Right cardiac atrium (tissue), 1 donor: ENCODE measurements around the genes RABAC1 and CNFN.

- PRO-cap = no peak
Measured at GRCh38 chr19:41422779-41423211, 4.4 kb downstream of the B3GNT8 start.

- PRO-cap = no peak
Measured at GRCh38 chr19:41649651-41650287, 22.9 kb upstream of the CEACAM4 start.

DNA sequence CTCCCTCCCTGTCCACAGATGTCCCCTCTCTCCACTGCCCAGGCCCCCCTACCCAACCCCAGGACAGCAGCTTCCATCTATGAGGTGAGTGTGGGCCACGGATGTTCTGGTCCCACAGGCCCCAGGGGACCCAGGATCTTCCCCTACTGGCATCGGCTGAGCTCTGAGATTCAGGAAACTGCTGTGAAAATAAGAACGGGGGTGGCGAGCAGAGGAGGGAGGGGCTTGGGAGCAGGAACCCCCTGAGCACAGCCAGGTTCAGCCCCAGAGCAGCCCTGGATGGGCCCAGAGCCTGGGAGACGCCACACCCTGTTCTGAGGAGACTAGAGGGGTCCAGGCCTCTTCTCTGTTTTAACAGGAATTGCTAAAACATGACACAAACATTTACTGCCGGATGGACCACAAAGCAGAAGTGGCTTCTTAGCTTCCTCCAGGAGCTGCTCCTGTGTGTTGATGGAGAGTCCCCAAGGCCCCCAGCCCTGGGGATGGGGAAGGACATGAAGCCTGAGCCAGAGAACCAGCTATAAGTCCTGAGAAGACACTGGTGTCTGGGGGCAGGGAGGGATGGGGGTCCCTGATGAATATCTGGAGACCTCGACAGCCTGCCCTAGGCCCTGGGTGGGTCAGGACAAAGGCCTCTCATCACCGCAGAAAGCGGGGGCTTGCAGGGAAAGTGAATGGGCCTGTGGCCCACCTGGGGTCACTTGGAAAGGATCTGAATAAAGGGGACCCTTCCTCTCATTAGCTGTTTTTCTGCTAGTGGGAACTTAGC, 14.6 kb downstream of the CEACAM3 start:
- PRO-cap = no peak

DNA sequence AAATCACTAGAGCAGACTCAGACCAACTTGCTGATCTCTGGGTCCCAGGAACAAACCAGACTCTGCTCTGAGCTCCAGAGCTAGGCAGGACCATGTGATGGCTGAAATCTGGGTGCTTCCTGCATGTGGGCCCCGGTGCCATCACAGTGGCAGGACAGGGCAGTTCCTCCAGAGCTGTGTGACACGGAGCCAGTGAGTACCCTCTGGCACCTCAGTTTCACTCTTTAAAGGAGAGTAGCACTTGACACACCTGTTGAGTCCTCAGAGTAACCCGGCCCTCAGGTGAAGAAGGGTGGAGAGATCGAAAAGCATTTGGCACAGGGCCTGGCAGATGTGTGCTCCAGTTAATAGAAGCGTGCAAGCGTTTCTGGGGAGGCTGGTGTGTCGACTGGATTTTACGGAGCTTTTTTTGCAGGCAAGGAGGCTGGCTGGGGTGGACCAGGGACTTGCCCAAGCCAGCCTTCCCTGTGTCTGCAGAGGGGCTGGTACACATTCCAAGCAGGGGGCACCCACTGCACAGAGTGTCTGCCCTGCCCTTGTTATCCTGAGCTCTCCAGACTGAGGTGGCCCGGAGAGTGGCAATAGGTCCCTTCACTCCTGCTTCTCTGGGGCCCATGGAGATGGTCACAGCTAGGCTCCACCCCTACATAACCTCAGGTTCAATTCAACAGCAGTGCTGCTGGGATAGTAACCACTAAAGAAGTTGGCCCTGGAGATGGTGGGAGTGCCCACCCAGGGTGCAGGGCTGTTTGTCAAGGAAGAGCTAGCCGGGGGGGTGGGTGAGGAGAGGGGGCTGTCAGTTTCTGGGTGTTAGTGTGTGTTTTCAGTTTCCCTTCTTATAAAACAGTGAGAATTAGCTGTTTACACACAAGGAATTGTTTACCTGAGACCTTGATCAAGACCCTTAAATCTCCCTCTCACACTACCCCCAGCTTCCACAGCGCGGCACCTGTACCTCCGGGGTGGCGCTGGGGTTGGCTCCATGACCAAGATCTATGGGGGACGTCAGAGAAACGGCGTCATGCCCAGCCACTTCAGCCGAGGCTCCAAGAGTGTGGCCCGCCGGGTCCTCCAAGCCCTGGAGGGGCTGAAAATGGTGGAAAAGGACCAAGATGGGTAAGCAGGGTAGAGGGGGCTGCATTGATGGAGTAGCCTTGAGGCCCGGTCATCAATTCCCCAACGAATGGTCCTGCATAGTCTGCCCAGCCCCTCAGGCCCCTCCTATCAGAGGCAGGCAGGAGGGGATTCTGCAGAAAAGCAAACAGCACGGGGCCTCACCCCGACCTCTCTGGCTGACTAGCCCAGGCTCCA, 8.5 kb downstream of the RPS19 start:
- PRO-cap = no peak

DNA sequence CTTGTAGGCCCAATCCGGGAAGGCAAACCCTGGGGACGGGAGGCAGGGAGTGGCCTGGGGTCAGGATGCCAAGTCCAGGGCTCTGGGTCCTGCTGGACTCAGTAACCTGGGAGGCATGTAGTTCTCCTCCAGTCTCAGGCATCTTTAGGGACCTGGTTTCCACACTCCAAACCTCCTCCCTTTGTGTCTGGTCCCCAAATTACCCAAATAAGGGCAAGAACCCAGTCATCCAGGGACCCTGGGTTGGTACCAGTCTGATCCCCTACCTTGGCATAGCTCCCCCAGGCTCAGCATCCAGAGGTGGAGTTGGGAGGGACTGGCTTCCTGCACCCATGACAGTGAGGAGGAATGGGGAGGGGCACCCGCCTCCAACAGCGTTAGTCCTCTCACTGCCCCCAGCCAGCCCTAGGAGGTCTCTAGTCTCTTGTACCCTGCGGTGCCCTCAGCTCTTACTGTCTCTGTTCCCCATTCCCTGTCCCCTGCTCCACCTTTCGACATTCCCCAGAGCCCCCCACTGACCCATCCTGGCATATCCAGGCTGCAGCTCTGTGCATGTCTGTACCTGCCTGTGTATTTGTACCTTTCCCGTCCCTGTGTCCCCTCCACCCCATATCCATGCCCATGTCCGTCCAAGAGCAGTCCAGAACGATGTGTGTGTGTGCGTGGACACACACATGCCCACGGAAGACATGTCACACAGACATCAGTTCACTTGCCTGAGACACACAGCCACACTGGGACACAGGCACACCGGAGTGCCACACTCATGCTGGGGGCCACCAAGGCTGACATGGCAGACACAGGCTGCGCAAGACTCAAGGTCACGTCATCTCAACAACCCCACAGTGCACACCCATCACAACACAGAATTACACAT, 17.9 kb downstream of the ERFL start:
- PRO-cap = no peak

- PRO-cap = bidirectional peak, plus-strand start at chr19:41959448, minus-strand start at chr19:41959356
Measured at GRCh38 chr19:41959002-41959938, at the start of gene RABAC1. RABAC1 (minus strand) TSS chr19:41959321.

GRCh38 chr19:42095219-42096215, 19.6 kb downstream of the ZNF574 start:
- PRO-cap = no peak

DNA sequence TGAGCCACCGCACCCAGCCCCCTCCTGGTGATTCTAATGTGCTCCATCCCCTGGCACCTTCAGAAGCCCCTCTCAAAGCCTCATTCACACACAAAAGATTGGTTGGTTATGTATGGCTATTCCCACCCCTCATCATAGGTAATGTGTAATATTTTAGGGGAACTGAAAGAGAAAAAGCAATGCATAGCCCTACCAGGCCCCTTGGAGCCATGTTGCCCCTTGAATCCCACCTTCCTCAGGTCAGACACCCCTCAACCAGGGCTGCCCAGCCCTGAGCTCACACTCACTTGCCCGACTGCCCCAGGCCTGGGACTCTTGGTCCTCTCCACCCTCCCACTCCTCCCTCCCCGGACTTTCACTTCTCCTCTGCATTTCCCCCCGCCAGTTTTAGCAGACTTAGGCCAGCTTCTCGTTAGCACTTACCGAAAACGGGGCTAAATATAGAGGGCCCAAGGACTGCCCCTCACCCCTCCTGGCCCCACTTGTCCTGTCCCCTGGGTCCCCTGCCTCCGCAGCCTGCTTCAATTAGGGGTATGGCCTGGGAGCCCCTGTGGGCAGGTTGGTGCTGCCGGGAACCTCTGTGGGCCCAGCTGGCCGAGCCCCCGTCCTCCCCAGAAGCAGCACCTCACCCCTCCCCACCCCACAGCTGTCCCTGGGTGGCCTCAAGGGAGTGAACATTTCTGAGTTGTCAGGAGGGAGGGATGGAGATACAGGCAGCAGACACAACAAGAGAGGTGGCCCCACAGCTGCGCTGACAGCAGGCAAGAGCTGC, 2.9 kb downstream of the POU2F2 start:
- PRO-cap = no peak

DNA sequence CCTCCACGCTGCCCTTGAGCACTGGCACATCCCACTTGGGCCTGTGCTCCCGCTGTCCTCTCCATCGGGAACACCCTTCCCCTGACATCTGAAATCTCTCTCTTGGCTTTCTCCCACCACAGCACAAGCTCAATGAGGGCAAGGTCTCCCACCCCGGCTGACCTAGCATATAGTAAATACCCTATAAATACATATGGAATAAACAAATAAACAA, 11.3 kb downstream of the DEDD2 start:
- PRO-cap = no peak

DNA sequence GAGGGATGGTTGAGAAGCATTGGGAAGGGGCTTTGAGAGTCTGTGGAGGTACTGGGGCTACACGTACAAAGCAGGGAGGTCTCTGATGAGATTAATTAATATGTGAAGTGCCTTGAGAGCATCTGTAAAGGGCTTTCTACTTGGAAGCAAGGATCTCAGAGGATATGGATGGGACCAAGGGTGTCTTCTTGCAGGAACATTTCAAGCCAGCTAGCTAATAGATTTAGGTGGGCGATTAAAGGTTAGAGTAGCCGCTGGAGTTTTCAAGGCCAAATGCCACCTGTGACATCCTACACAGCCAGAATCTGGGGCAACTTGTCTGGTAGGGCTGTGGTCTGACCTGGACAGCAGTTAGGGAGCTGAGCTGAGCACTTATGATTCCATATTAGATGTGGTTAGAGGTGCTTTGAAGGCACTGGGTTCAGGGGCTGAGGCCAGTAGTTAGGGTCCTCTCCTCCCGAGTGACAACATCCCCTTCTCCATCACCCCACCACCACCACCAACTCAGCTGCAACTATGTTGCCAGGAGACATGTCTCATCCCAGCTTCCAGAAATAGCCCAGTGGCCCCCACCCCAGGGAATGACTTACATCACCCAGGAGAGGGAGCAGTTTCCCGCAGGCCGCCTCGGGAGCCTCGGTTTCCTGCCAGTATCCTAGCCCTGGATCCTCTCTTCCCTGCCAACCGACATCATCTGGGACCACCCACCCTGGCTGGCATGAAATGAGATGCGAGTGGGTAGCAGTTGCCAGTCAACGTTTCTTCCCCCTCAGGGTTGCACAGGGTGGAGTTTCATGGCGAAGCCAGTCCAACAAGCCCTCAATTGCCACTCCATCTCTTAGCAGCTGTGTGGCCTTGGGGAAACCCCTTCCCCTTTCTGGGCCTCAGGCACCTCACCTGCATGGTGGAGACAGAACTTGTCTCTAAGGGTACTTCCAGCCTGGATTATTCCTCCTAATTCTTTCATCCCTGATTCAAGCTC, 3.6 kb upstream of the GSK3A start:
- PRO-cap = no peak

- PRO-cap = no peak
Measured at GRCh38 chr19:42287028-42288024, 14.6 kb upstream of the PRR19 start.

DNA sequence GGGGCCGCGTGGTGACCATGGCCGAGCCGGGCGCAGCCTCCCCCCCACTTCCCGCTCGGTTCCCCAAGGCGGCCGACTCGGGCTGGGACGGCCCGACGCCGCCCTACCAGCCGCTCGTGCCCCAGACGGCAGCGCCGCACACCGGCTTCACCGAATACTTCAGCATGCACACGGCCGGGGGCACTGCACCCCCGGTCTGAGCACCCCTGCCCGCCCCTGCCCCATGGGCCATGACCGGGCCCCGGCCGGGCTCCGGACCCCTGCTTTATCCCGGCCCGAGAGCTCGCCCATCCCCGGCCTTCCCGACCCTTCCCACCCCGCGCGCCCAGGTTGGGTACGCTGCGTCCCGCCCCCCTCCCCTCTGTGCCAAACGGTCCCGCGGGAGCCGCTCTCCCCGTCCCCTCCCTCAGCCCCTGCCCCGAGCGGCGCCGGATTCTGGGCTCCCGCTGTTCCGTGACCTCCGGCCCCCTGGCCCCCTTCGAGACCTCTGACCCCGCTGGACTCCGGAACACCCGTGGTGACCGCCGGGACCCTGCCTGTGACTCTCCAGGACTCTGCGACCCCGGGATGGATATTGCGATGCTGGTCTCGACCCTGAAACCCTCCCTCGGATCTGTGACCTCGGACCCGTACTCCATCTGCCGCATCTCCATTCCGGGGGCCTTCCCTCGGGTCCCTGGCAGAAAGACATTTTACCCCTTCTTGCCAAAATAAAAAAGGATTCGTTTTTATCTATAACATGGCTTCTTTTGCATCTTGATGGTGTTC, 924 bp upstream of the MEGF8 start:
- PRO-cap = no peak

- PRO-cap = no peak
Measured at GRCh38 chr19:42390091-42390418, at the start of gene CNFN. CNFN (minus strand) TSS chr19:42390297.

- PRO-cap = no peak
Measured at GRCh38 chr19:42409361-42409837, 17.8 kb downstream of the LIPE start.

GRCh38 chr19:42433152-42434138, 6.3 kb upstream of the LIPE start:
- PRO-cap = no peak

DNA sequence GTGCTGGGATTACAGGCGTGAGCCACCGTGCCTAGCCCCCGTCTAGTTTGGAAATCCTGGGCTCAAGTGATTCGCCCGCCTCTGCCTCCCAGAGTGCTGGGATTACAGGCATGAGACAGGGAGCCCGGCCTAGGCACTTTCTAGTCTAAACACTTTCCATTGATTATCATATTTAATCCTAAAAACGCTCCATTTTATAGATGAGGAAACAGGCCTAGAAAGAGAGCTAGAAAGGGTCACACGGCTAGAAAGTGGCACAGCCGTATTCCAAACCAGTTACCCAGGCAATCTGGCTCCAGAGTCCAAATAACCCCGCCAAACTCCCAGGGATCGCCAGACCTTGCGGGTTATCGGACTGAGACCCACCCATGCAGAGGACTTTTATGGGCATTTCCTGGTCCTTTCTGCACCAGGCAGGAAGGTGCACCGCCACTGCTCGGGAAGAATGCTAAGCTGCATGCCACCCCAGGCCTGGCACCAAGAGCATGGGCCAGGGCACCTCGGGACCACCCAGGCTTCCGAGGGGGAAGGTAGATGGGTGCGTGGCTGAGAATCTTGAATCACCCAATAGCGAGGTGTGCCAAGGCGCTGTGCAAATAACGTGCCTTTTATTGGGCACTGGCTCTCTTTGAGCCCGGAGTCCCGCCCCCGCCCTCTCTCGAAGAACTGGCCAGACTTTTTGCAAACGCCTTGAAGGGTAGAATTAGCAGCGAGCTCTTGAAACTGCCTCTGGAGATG, 527 bp upstream of the ZNF575 start:
- PRO-cap = no peak

DNA sequence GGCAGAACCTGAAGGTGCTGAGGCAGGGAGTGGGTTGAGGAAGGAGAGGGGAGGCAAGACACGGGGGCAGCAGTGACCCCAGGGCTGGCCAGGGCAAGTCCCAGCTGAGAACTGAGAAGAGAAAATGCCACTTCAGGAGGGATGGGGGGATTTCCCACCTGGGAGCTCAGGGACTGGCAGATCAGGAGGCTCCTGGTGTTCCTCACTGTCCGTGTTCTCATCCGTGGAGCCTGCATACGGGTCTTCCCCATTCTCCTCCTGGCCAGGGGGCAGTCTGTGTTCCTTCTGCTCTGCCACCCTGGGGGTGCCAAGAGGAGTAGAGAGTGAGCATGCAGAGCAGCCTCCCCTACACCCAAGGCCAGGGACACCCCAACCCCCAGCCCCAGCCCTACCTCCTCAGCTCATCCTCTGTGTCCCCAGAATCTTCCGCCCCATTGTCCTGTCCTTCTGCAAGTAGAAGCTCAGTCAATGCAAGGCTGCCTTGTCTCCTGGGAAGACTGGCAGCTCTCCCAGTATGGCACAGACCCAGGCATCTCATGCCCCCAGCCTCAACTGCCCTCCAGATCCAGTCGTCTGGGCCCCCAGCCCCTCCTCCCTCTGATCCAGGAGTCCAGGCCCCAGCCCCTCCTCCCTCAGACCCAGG, 12.8 kb downstream of the ZNF575 start:
- PRO-cap = no peak

GRCh38 chr19:43553275-43553745, 20.3 kb downstream of the ZNF575 start:
- PRO-cap = no peak

GRCh38 chr19:43590130-43590653, 5.7 kb downstream of the IRGQ start:
- PRO-cap = no peak

GRCh38 chr19:43620160-43620537, 720 bp upstream of the ZNF428 start:
- PRO-cap = no peak